ENCODE data around the genes ABCD3, CNN3 and SNX7.

GRCh38 chr1:94406253-94406948 is 11.8 kb upstream of the ABCD3 start:
- RRBS = no CpG with 5 or more reads among the region's 6 CpGs

- RRBS = 2% methylated on average over 45 of the region's 78 CpGs
Observed at GRCh38 chr1:94417879-94418584, at the start of gene ABCD3. TSS of gene ABCD3 (plus strand) at chr1:94418389.

DNA sequence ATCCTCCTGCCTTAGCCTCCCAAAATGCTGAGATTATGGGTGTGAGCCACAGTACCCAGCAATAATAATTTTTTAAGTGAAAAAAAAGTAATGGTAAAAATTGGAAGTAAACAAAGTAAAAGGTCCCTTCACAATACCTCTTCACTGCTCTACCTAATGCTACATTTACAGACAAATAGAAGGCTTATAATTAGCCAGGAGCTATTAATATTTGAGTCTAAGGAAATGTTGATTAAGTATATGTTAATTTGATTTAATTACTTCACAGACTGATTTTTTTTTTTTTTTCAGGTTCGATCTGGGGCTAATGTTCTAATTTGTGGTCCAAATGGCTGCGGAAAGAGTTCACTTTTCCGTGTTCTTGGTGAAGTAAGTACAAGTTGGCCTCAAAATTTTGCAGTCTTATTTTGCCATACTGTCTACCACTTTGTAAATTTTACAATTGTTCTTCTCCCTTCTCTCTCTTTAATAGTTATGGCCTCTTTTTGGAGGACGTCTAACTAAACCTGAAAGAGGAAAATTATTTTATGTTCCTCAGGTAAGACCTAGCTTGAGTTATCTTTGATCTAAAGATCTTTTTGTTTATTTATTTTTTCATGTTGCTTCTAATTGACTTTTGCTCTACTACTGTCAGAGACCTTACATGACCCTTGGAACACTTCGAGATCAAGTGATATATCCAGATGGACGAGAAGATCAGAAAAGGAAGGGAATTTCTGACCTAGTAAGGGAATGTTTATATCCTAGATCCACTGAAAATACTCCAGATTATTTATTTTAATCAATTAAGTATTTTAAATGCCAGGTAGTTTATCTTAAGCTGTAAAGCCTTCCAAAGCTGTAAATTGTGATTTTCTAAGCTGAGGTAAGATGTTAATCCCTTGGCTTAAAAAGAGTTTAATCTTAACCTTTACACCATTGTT is 43.0 kb downstream of the F3 start:
- RRBS = no CpG with 5 or more reads among the region's 6 CpGs

GRCh38 chr1:94540127-94540502 is 1.4 kb downstream of the F3 start:
- RRBS = no CpG with 5 or more reads among the region's 3 CpGs

DNA sequence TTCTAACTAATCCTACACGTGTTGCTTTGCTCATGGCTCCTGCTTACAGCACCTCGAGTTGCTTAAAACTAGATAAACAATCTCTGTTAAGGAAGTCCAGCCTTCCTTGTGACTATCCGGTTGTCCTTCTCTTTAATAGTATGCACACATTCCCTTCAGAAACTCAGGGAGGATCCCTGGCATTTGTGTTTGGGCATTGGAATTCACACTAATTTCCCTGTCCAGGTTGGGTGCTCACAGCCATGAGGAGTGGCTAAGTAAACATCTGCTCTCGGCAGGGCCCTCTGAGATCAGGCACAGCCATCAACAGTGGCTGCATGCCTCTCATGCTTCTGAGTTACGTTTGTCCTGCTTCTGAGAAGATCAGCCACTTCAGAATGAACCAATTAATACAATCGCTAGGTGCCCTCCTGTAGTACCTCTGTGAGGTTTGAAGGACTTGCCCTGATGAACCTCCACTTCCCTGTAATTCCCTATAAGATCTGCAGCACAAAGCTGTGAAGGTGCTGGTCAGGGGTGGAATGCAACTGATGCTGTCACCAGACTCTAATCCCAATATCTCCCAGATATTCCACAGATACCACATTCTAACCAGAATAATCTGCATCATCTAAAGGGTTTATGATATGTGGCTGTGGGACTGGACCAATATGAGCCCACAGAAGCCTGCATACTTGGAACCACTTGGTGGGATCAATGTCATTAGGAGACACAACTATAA is 21.4 kb upstream of the F3 start:
- RRBS = no CpG with 5 or more reads among the region's 6 CpGs

GRCh38 chr1:94590432-94590882 is 48.9 kb upstream of the F3 start:
- RRBS = no CpG with 5 or more reads among the region's 2 CpGs

DNA sequence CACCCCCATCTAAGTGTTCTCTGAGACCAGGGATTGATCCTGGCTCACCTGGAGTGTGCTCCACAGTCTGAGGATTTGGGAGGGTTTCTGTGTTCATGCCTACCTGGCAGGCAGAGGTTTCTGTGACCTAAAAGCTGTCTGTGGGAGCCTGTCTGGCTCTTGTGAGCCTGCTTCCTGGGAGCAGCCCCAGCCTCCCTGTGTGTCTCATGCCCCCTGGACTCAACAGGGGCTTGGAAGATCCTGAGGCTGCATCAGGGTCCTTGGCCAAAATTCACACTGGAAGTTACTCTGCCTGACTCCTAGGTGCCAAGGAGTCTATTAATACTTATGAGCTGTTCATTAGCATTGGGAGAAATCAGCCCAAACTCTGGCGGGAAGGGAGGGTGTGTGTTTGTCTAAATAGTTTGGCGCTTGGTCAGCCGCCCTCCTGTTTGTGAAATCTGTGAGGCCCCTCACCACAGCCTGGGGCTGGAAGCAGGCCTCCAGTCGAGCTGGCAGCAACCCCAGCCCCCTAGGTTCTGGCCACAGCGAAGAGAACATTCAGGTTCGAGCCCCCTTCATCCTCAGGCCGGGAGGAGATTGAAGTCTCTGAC is 82.0 kb upstream of the F3 start:
- RRBS = no CpG with 5 or more reads among the region's 7 CpGs

DNA sequence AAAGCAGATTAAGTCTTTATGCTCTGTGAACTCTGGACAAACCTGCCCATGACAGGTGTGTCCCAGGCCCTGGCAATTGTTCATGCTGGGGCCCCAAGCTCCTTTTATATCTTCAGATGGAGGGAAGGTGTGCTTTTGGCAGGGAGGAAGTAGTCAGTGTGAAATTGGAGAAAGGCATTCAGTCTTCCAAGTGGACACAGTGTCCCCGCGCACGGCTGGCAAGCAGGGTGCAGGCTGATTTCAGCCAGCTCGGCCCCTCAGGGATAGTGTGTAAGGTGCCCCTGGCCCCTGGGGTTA is 135.2 kb upstream of the F3 start:
- RRBS = no CpG with 5 or more reads among the region's 4 CpGs

- RRBS = no CpG with 5 or more reads among the region's 13 CpGs
Observed at GRCh38 chr1:94707246-94707994, 112.7 kb upstream of the SLC44A3 start.

DNA sequence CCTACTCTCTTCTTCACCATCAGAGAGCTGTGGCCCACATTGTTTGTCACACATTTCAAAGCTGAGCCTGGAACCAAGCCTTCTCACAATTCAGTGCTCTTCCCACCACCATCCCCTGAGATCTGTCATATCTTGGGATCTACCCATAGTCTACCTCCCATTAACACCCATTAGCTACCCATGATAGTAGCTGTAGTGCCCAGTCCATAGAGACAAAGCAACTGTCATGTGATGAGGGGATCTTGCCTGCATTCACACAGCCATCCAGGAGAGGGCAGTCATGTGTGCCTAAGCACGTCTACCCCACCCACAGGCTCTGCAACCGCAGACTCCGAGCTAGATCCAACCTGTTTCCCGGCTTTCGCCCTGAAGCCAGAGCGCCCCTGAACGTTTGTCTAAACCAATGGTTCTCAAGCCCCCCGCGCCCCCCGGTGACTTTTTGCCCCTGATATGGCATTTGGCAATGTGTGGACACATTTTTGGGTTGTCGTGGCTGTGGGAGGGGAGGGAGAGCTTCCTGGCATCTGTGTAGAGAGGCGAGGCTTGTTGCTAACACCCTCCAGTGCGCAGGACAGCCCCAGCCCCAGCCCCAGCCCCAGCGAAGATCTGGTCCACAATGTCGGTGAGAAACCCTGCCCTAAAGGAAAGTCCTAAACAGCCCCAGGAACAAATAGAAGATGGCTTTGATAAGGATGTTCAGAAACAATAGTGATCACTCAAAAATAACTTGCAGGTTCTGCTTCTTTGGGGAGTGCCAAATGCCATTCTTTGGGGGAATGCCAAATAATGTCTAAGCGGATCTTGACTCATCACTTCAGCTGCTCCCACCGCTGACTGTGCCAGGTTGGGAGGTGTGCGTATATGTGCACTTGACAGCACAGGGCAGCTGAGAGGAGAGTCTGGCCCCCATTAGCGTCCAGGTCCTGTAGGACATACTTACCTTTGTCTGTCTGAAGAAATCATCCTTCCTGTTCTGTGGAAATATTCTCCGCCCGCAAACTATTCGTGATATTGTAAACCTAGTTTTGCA is 34.5 kb downstream of the SLC44A3 start:
- RRBS = 1% methylated on average over 7 of the region's 22 CpGs

- RRBS = under 1% methylated on average over 14 of the region's 55 CpGs
Observed at GRCh38 chr1:94926792-94927282, at the start of gene CNN3. TSS of gene CNN3 (minus strand) at chr1:94927110.

GRCh38 chr1:95086775-95087491 is 14.2 kb upstream of the ALG14 start:
- RRBS = no CpG with 5 or more reads among the region's 7 CpGs

- RRBS = no CpG with 5 or more reads among the region's 9 CpGs
Observed at GRCh38 chr1:95095692-95097015, 21.0 kb upstream of the TLCD4 start.

DNA sequence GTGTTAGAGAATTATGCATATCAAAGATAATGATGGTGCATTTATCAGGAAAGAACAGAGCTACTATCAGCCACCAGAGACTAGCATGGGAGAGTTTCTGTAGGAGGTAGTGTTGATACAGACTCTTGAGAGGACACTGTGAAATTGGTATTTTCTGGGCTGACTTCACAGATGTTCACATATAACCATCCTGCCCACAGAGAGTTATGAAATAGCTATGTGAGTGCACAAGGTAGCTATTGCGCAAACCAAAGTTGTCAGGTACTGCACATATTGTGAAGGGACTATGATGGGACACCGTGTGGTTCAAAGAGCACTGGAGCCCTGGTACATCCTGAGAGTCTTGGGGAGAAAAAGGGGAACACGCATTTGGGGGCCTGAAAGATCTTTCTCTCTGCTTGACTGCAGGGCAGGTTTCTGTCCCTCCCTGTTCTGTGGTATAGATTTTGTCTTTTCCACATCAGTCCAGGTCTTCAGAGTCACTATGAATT is 1.4 kb upstream of the TLCD4 start:
- RRBS = no CpG with 5 or more reads among the region's 3 CpGs

- RRBS = no CpG with 5 or more reads among the region's 3 CpGs
Observed at GRCh38 chr1:95240392-95240846, 6.4 kb downstream of the RWDD3 start.

DNA sequence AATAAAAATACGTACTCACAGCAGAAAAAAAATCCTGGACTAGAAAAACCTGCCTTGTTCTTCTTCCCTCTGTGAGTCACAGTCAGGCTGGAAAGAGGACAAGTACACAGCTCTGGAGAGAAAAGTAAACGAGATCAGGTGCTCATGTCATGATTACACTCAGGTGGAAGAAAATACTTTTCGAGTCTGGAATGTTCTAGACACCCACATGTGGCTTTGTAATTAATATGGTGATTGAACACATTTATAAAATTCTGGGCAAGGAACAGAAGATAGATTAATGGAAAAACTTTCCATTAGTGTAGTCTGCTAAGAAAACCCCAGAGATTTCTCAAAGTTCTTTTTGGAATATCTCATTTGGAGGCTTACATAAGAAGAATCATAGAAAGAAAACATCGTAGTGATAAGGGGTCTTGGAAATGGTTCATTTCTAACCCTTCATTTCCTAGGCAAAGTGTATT is 241.4 kb downstream of the PTBP2 start:
- RRBS = no CpG with 5 or more reads among the region's 4 CpGs

DNA sequence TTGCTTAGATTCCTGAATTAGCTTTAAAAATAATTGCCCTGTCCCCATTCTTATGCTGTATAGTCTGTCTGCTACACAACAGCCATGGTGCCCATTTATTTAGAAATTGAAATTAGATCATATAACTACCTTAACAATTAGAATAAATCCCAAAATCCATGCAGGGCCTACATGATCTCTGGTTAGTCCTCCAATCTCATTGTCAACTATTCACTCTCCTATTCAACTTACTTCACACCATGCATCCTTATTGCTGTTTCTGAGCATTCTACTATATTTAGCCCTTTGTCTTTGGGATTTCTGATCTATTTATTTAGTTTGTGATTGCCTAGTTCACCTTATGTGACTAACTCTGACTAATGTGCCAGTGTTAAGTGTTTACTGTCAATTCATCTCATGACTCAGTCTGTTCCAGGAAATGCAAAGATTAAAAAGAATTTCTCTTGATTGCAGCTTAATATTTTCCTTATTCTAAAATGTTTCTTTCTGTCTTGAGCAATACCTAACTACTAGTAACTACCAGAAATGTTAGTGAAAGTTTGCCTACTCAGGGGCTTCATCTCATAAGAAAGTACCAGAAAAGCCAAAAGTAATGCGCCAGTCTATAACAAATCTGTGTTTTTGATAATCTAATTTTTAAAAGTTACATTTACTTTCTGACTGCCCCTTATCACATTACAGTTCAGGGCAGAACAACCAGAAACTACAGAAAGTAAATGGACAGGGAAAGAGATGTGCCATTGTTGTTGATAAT is 556.3 kb downstream of the PTBP2 start:
- RRBS = no CpG with 5 or more reads among the region's 1 CpG

GRCh38 chr1:98049436-98049754 is 128.6 kb upstream of the DPYD start:
- RRBS = no CpG with 5 or more reads among the region's 17 CpGs

DNA sequence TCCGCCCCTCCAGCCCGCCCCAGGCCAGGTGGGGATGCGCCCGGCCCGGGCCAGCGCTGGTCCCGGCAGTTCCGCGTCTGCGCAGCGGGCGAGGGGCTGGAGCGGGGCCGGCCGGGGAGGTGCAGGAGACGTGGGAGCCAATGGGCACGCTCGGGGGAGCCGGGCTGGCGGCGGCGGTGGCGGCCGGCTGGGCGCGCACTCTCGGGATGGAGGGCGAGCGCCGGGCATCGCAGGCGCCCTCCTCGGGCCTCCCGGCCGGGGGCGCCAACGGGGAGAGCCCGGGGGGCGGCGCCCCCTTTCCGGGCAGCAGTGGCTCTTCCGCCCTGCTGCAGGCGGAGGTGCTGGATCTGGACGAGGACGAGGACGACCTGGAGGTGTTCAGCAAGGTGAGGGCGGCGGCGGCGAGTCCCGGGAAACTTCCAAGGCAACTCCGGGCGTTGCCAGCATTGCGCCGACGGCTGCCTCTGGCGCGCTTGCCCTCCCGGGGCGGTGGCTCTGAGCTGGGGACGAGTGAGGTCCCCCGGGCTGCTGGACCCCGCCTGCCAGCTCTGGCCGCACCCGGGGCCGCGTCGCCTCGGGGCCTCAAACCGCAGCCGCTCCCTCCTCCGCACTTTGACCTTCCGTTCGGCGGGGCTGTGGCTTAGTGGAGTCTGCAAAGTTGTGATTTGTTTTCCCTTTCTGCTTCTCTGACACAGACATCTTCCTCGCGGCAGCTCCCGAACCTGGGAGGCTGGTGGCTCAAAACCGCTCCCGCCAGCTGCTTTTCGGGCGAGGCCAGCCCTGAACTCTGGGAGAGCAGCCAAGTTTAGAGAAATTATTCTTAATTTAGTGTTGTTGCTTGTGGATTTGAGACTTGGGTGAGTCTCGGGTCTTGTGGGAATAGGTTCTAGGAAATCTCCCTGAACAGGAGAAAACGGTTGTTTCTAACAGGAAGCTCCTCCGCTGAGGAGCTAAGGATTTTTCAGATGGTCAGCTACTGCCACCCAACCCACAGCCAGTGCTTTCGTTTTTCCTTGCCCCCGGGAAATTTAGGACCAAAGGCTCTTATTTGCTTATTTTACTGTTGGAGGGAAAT is at the start of gene SNX7:
SNX7 (plus strand) TSS at position 196 of the 1,075 bp plus-strand sequence.
- RRBS = 2% methylated on average over 44 of the region's 87 CpGs